Thoracic aorta endothelial cell (primary cell): ENCODE measurements around a stretch of chr15.

DNA sequence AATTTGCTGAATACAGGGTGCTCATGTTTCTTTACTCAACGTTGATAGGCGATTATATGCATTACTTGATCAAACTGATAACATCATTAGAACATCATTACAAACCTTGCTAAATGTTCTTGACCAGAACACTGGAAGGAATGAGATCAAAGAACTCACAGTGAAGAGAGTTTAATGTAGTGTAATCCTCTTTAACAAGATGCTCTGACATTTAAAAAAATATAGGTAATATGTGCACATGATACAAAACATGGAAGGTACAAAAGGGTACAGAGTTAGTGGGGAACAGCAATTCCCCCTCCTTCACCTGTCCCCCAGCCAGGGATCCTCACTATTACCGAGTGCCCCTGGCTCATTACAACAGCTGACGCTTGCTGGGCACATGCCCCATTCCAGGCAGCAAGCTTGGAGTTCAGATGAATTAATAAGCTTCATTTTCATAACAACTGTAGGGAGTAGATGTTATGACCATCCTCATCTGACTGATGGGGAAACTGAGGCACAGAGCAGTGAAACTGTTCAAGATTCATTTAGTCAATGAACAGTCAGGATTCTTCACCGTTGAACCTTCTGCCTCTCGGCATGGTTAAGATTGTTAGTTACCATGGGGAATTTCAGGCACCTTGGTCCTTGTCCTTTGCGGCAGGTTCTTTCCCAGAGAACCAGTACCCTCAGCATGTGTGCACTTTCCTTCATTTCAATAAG is 41.2 kb downstream of the PCSK6 start:
- CAGE, long polyA plus RNA, result no peak

- CAGE, long polyA plus RNA, result no peak
These were observed 11.2 kb upstream of the PCSK6 start for GRCh38 chr15:101500708-101501122.

DNA sequence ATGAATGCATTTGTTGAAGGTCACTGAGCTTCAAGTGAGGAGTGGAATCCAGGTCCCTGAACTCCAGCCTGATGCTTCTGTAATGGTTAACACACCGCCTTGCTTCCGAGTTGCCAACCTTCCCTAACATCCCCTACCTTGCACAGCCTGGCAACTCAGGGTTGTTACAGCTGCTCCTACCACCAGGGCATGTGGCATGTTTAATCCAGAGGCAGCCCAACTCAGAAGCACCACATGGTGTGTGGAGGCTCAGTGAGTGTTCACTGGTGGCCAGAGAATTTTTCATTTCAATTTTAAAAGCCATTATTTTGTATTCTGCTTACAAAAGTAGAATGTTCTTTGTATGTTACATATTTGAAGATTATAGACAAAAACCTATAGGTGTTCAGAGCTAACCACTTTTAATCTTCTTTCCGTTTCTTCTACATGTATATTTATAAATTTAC is 4.9 kb downstream of the TM2D3 start:
- CAGE, long polyA plus RNA, result no peak

DNA sequence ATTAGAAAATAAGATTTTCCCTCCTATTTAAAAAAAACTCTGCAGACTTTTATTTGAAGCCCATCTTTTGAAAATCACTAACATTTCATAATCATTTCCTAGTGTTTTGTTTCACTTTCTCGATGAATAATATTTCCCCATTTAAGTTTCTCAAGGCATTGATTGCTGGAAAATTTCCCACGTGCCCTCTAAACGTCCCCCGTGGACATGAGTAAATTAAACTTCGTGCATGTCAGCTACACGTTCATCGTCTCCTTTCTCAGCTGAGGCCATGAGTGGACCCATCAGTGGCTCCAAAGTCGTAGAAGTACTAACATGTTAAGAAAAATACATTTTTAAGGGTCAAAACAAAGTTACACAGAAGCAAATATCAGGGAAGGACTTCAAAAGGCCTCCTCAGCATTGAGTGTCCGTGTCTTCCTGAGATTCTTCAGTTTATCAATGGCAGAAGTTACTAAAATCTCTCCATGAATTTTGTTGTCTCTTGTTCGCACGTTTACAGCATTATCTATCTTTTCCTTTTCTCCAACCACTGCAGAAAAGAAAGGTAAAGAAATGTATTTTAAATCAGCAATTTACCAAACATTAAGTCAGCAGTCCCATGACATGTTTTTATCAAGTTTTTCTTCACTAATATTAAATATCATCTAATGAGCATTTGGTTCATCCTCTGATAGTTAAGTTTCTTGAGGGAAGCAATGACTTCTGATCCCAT is 2.2 kb upstream of the TM2D3 start:
- CAGE, long polyA plus RNA, result no peak

- CAGE, long polyA plus RNA, result no peak
These were observed 21.3 kb upstream of the OR4F6 start for GRCh38 chr15:101782051-101782460.